ENCODE data around the gene SLC9A4.

- PRO-cap, 5 experiments = peak in 1 of 5 experiments; most common plus-strand start chr2:101698968 (in 1); most common minus-strand start chr2:101698918 (in 1)
- RAMPAGE, long total RNA, 2 experiments = no peak in any of the 2 experiments
- RRBS = no CpG with 5 or more reads among the region's 17 CpGs
These were observed 1.6 kb downstream of the MAP4K4 start for GRCh38 chr2:101698829-101699794.

- PRO-cap, 5 experiments = no peak in any of the 5 experiments
- RAMPAGE, long total RNA, 2 experiments = no peak in any of the 2 experiments
- RRBS = no CpG with 5 or more reads among the region's 3 CpGs
These were observed 13.0 kb downstream of the MAP4K4 start for GRCh38 chr2:101710482-101711026.

DNA sequence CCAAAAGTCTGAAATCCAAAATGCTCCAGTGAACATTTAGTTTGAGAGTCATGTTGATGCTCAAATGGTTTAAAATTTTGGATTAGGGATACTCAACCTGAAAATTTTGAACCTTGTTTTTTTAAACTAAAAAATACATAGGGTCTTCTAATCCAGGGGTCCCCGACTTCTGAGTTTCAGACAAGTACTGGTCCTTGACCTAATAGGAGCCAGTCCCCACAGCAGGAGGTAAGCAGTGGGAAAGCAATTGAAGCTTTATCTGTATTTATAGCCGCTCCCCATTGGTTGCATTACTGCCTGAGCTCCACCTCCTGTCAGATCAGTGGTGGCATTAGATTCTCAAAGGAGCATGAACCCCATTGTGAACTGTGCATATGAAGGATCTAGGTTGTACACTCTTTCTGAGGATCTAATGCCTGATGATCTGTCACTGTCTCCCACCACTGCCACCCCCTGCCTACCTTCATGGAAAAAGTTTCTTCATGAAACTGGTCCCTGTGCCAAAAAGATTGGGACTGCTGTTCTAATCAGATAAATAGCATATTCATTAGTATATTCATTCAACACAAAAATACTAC is 18.2 kb downstream of the MAP4K4 start:
- PRO-cap, 5 experiments = no peak in any of the 5 experiments
- RAMPAGE, long total RNA, 2 experiments = no peak in any of the 2 experiments
- RRBS = no CpG with 5 or more reads among the region's 2 CpGs

DNA sequence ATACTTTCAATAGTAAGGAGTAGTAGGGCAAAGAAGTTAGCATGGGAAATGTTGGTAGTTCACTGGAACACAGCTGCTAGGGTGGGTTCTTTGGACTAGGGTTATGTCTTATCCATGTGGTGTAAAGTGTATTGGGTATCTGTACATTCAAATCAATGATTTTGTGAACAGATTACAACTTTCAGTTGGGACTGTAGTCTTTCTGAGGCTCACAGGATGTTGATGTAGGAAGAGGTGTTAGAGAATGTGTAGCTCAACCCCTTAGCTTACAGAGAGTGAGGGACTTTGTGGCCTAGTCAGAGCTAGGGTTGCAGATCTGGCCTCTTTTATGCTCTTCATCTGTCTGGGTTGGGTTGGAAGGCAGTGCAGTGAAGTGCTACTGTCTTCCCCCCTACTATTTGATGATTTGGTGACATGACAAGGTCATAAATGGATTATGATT is 21.4 kb downstream of the MAP4K4 start:
- PRO-cap, 5 experiments = no peak in any of the 5 experiments
- RAMPAGE, long total RNA, 2 experiments = no peak in any of the 2 experiments

DNA sequence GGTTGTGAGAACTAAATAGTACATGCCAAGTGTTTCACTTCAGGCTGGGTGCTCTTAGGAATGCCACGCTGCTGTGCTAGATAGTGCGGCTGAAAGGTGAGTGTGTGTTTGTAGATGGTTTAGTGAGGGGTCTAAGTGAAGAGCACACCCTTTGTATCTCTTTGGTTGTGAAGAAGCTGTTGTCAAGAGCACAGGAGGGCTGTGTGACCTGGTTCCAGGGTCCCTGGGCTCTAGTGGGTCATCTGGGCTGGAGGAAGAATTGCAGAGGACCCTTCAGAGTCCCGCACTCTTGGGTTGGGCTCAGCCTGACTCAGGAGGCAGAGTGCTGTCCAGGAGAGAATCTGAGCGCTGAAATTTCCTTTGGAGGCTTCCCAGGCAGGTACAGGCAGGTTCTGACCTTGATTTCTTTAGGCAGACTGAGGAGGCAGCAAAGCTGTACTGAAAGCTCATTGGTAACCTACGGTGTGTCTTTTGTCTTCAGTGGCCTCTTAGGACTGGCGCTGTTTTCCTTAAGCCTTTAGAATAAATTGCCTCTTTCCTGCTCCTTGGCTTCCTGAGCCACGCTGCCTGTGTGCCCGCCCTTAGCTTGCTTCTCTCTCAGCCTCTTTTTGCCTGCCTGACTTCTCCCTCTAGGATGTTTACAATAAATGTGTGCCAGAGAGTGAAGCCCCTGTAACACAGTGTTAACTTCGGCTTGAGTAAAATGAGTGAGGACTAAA is 44.5 kb downstream of the MAP4K4 start:
- PRO-cap, 5 experiments = no peak in any of the 5 experiments
- RAMPAGE, long total RNA, 2 experiments = no peak in any of the 2 experiments
- RRBS = no CpG with 5 or more reads among the region's 9 CpGs

DNA sequence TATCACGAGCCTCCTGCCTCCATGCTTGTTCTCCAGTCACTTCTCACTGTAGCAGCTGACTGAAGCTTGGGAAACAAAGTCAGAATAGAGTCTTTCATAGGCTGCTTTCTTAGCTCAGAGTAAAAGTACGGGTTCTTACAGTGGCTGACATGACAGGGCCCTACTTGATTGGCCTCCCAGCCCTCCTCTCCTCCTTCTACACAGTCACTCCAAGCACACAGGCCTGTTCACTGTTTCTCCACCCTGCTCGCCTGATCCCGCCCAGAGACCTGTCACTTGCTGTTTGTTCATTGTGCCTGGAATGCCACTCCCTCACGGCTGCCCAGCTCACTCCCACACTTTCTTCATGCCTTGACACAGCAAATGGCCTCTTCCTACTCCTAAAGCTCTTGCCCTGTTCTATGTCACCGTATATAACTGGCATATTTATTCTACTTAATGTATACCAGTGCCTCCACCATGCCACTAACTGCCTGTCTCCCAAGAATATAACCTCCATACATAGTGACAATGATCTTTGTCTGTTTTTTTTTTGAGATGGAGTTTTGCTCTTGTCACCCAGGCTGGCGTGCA is 104.8 kb downstream of the MAP4K4 start:
- PRO-cap, 5 experiments = no peak in any of the 5 experiments
- RAMPAGE, long total RNA, 2 experiments = no peak in any of the 2 experiments
- RRBS = no CpG with 5 or more reads among the region's 7 CpGs

DNA sequence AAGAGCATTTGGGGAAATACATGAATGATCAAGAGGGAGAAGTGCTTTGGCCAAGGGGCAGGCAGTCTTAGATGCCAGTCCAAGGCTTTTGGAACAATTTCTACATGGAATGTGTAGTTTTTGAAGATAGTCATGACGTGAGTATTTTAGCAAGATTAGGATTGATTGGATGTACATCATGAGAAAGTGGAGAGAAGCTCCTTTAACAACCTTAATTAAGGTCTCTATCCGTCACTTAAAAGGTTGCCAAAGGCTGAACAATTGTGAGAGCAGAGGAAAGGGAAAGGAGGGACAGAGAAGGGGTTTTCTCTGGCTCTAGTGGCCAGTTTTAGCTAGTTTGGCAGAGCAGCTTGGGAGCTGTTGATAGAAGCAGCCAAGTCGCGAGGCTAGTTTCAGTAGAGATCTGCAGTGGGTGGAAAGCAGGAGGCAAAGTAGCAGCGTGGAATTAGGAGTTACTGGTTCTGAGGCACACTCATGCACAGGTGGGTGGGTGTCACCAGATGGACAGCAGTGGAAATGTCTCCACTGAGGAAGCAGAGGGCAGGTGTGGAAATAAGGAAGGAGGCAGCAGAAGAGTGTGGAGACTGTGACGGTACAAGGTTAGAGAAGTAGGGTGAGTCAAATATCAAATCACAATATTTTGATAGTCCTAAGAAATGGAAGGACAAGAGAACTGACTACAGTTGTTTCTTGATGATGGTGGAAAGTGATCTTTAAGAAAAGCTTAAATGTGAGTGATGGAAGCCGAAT is 115.8 kb upstream of the IL1R2 start:
- PRO-cap, 5 experiments = peak in 1 of 5 experiments; most common plus-strand start position 269 of the sequence (in 1)
- RAMPAGE, long total RNA, 2 experiments = no peak in any of the 2 experiments
- RRBS = no CpG with 5 or more reads among the region's 7 CpGs

- PRO-cap, 5 experiments = no peak in any of the 5 experiments
- RAMPAGE, long total RNA, 2 experiments = no peak in any of the 2 experiments
- RRBS = no CpG with 5 or more reads among the region's 5 CpGs
These were observed 4.0 kb upstream of the IL1R2 start for GRCh38 chr2:101987692-101988130.

DNA sequence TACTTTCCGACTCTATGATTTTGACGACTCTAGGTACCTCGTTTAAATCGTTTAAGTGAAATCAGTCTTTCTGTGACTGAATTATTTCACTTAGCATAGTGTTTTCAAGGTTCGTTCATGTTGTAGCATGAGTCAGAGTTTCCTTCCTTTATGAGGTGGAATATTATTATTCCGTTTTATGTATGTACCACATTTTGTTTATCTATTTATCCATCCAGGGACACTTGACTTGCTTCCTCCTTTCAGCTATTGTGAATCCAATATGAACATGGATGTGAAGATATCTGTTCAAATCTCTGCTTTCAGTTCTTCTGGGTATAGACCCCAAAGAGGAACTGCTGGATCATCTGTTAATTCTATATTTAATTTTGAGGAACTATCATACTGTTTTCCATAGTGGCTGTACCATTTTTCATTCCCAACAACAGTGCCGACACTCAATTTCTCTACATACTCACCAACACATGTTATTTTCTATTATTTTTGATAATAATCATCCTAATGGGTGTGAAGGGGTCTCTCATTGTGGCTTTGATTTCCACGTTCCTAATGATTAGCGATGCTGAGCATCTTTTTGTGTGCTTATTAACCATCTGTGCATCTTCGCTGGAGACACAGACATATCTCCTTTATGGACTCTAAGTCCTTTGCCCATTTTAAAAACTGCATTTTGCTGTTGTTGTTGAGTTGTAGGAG is 19.3 kb downstream of the IL1R2 start:
- PRO-cap, 5 experiments = peak in 1 of 5 experiments; most common plus-strand start position 415 of the sequence (in 1)
- RAMPAGE, long total RNA, 2 experiments = no peak in any of the 2 experiments
- RRBS = no CpG with 5 or more reads among the region's 10 CpGs

GRCh38 chr2:102021706-102022563 is 30.2 kb downstream of the IL1R2 start:
- PRO-cap, 5 experiments = peak in 2 of 5 experiments; most common plus-strand start chr2:102022204 (in 2); most common minus-strand start chr2:102021957 (in 1)
- RAMPAGE, long total RNA, 2 experiments = no peak in any of the 2 experiments
- RRBS = no CpG with 5 or more reads among the region's 10 CpGs

- PRO-cap, 5 experiments = peak in 4 of 5 experiments; most common plus-strand start chr2:102107866 (in 4); most common minus-strand start chr2:102107779 (in 3)
- RAMPAGE, long total RNA, 2 experiments = no peak in any of the 2 experiments
- RRBS = no CpG with 5 or more reads among the region's 3 CpGs
These were observed 34.9 kb upstream of the IL1R1 start for GRCh38 chr2:102107617-102107989.

GRCh38 chr2:102155436-102156340 is 13.1 kb downstream of the IL1R1 start:
- PRO-cap, 5 experiments = peak in 4 of 5 experiments; most common plus-strand start chr2:102155755 (in 1); most common minus-strand start chr2:102155722 (in 3)
- RAMPAGE, long total RNA, 2 experiments = no peak in any of the 2 experiments
- RRBS = no CpG with 5 or more reads among the region's 7 CpGs

DNA sequence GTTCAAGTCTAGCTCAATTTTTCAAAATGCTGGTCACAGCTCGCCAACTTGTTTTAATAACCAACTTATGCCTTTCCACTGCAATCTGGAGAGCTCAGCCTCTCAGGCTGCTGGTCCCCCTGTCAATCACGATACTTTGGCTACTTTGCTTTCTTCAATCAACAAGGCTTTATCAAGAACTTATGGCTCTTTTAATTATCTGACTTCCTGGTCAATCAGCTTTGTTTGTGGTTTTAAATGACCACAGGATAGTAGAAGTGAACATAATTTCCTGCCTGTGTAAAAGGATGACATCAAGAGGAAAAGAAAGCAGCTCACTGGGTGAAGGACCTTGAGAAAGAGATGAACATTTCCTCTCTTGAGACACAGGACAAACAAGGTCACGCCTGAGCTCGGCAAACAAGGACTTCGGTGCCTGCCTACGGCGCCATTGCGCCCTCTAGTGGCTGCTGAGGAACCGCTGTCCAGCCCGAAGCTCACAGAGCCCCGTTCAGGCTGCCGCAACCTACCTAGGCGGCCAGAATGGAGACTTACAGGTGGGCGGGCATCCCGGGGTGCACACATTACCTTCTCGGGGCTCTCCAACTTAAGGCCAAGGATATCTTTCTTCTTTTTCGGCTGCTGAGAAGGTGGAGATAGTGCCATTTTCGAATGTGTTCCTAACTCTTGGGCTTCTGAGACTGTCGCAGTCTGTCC is 53.9 kb downstream of the IL1RL2 start:
- PRO-cap, 5 experiments = peak in 4 of 5 experiments; most common plus-strand start position 362 of the sequence (in 1); most common minus-strand start position 138 of the sequence (in 3)
- RAMPAGE, long total RNA, 2 experiments = no peak in any of the 2 experiments
- RRBS = no CpG with 5 or more reads among the region's 19 CpGs

DNA sequence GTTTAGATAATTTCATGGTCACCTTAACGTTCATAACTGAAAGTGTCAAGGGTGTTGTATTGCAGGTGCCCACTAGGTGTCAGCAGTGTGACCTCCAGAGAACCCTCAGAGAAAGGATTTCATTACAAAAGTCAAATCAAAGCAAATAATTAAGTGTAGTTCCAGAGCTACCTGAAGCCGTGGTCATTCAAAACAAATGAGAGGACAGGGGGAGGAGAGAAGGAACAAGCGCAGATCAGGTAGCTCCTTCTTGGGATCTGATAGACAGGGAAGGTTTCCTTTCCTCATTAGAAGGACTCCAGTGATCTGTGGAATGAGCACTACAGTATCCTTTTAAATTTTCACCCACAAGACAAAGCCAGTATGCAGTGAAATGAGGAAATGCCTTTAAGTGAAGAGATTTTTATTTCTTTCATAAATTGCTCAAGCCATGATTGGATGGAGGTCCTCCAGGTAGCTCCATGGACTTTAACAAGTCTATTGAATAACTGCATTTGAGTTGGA is at the start of gene SLC9A4:
Gene SLC9A4 (plus strand): TSS at position 186 of the 504 bp plus-strand sequence.
- PRO-cap, 5 experiments = no peak in any of the 5 experiments
- RAMPAGE, long total RNA, 2 experiments = no peak in any of the 2 experiments
- RRBS = no CpG with 5 or more reads among the region's 3 CpGs

DNA sequence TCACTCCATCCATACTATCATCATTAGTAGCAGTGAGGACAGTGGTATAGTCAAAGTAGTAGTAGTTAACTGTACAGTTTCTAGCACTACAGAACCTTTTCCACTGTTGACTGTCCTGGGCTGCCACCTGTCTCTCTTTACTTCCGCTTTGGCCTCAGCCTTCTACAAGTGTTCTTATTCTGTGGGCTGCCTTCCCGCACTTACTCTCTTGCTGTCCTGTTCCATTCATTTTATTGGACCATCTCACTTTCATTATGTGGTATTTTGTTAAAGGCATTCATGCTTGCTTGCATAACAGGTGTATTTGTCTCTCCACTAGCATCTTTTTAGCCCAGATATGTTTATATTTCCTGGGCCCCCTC is 3.4 kb downstream of the SLC9A2 start:
- PRO-cap, 5 experiments = no peak in any of the 5 experiments
- RAMPAGE, long total RNA, 2 experiments = no peak in any of the 2 experiments
- RRBS = no CpG with 5 or more reads among the region's 2 CpGs

DNA sequence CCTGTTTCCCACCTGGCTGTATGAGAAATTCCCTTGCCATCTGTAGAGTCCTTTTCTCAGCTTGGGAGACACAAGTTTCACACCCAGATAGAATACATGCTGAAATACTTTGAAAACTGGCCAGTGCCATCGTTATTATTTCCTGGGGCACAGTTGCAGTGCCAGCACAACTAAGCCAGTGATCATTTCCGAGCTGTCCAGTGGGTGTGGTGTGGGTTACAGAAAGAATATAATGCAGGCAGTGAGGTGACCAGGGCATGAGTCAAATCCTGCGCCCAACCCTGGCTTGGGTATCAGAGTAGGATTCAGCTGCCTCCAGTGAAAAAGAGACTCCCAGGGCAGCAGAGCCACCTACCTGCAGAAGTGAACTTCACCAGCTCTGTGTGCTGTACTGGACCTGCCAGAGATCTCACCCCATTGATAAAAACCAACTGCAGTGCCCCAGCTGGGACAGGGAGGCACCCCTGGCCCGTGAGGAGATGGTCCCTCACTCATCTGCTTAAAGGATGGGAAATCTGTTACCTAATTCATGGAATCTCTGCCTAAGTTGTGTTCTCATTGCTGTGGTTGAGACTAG is 18.0 kb downstream of the SLC9A2 start:
- PRO-cap, 5 experiments = no peak in any of the 5 experiments
- RAMPAGE, long total RNA, 2 experiments = no peak in any of the 2 experiments
- RRBS = no CpG with 5 or more reads among the region's 4 CpGs

DNA sequence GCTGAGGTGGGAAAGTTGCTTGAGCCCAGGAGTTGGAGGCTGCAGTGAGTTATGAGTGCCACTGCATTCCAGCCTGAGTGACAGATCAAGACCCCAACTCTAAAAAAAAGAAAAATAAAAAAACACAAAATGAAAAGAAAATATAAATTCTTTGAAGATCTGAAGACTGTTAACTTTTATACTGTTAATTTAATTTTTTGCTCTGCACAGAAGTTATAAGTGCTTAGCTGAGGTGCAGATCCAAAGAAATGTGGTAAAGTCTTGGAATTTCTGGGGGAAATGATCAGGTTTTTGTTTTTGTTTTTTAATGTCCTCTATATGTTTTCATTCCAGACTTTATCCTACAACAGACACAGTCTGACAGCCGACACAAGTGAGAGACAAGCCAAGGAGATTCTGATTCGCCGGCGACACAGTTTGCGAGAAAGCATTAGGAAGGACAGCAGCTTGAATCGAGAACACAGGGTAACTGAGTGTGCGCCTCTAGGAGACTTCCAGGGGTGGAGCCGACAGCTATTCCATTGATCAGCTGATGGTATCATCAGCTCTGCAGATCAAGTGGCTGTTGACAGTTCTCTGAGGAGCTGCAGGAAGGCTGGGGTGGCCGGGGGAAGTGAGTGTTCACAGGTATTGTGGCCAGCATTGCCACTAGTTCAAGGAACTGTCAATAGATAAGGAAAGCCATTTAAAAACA is 32.3 kb downstream of the MFSD9 start:
- PRO-cap, 5 experiments = no peak in any of the 5 experiments
- RAMPAGE, long total RNA, 2 experiments = no peak in any of the 2 experiments
- RRBS = 10% methylated on average over 1 of the region's 9 CpGs

DNA sequence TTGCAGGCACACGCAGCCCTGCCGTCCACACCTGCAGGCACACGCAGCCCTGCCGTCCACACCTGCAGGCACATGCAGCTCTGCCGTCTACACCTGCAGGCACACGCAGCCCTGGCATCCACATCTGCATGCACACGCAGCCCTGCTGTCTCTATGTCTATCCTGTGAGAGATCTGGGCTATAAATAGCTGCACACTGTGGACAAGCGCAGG is 41.9 kb downstream of the TMEM182 start:
- PRO-cap, 5 experiments = peak in 2 of 5 experiments; most common minus-strand start position 126 of the sequence (in 1)
- RAMPAGE, long total RNA, 2 experiments = no peak in any of the 2 experiments
- RRBS = no CpG with 5 or more reads among the region's 8 CpGs

DNA sequence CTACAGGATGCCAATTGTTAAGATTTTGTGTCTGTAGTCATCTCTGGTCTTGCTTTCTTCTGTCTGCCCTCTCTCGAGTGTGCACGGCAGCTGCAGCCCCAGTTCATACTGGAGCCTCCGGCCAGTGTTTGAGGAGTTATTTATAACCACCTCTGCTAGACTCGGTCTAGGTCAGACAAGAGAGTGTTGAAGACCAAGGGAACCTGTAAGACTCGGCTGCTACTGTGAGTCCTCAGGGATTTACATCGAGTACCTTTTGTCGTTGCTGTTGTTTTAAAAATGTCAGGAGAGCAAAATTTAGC is 810.0 kb upstream of the POU3F3 start:
- PRO-cap, 5 experiments = no peak in any of the 5 experiments
- RAMPAGE, long total RNA, 2 experiments = no peak in any of the 2 experiments
- RRBS = no CpG with 5 or more reads among the region's 7 CpGs

DNA sequence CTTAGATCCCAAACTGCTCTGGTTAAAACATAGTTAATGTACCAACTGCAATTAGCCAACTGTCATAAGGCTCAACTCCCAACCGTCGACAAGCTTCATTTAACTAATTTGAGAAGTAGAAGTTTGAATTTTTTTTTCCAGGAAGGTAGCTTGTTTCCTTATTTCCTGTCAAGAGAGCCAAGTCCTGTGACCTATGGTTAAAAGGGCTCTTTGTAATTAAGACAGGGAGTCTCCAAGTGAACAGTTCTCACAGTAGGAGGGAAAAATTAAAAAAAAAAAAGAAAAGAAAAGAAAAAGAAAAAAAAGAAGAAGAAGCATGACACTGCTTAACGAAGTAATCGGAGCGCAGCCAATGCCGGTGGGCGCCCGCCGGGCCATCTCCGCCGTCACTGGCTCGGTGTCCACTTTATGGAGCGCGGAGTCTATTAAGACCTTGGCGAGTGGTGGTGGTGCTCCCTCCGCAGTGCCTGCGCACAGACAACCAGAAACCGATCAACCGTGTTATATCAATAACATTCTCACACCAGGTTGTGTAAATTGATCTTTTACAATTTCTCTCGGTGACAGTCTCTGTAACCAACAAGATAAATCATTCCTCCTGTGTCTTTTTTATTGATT is 197.3 kb upstream of the POU3F3 start:
- PRO-cap, 5 experiments = no peak in any of the 5 experiments
- RAMPAGE, long total RNA, 2 experiments = no peak in any of the 2 experiments
- RRBS = no CpG with 5 or more reads among the region's 20 CpGs

All from liver (tissue), 9 donors.